LHCN-M2 (cell line): ENCODE measurements around the gene DNAI2.

- RAMPAGE, long total RNA: no peak
These were observed 126.4 kb upstream of the SDK2 start for GRCh38 chr17:73770535-73771198.

DNA sequence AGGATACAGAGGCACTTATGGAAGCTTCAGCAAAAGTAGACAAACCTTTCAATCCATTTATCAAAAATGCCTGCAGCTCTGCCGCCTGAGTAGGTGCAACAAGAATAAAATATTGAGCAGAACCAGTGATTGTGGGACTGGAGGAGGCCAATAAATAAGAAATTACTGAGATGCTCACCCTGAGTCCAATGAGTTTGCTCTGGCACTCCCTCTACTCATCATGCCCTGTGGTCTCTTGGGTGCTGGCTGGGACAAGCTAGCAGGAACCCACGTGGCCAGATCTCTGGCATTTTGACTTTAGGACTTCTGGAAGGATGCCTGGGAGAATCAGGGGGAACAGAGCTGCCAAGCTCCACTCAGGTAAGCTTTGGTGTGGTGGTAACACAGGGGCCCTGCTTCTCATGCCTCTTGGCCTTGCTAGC is 127.2 kb upstream of the SDK2 start:
- RAMPAGE, long total RNA: no peak

- RAMPAGE, long total RNA: no peak
These were observed 4.4 kb upstream of the TTYH2 start for GRCh38 chr17:74208824-74209537.

GRCh38 chr17:74273960-74274557 is at the start of gene DNAI2:
TSS of gene DNAI2 (plus strand) at chr17:74274234.
- RAMPAGE, long total RNA: no peak

GRCh38 chr17:74280105-74280523 is 6.1 kb downstream of the DNAI2 start:
- RAMPAGE, long total RNA: no peak

- RAMPAGE, long total RNA: no peak
These were observed 9.0 kb upstream of the KIF19 start for GRCh38 chr17:74316884-74317489.

- RAMPAGE, long total RNA: no peak
These were observed 12.8 kb downstream of the GPR142 start for GRCh38 chr17:74380078-74380453.

DNA sequence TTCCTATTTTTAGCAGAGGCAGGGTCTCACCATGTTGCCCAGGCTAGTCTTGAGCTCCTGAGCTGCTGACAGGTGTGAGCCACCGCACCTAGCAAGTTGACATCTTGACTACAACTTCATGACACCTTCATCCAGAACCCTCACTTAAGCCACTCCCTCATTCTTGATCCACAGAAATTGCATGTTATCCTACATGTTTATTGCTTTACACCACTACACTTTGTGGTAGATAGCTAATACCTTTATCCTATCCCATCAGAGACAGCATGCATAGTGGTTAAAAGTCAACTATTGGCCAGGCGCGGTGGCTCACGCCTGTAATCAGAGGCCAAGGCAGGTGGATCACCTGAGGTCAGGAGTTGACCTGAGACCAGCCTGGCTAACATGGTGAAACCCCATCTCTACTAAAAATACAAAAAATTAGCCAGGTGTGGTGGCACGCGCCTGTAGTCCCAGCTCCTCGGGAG is 15.9 kb upstream of the GPRC5C start:
- RAMPAGE, long total RNA: no peak

- RAMPAGE, long total RNA: no peak
These were observed 4.9 kb upstream of the GPRC5C start for GRCh38 chr17:74427033-74427410.

DNA sequence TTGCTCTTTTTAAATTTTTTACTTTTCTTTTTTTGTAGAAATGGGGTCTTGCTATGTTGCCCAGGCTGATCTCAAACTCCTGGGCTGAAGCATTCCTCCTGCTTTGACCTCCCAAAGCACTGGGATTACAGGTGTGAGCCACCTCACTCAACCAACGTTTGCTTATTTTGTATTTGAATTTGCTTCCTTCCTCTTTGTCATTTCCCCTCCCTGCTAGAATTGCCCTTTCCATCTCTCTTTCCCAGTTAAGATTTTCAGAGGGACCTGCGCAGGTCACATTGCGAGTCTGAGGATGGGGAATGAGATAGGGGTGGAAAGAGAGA is 1.6 kb downstream of the CD300E start:
- RAMPAGE, long total RNA: no peak

DNA sequence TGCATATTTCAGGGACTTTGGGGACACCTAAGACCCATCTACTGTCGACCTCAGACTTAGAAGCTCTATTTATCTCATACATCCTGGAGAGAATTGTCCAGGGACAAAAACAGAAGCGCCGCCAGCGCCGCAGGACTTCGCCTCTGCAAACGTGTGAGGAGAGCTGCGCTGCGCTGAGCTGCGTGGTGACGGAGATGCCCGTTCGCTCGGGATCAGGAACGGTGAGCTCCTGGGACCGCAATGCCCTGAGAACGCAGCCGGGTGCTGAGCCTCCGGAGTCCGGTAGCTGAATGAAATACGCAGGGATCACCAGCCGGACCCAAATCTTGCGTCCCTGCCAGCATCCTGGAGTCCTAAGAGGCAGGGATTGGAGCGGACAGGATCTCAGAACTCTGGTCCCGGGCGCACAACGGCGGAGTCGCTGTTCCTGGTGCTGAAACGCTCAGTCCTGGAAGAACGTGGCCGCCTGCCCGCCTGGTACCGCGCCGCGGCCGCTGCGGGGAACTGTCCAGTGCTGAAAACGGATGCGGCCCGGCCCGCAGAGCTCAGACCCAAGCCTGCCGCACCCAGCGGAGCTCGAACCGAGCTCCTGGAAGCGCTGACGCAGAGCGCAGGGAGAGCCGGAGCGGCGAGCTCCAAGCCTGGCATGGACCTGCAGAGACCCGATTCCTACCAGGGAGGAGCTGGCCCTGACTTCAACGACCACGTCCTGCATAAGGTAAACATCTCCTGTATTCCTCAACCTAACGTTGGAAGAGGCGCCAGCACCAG is 41.6 kb downstream of the CD300LF start:
- RAMPAGE, long total RNA: no peak

DNA sequence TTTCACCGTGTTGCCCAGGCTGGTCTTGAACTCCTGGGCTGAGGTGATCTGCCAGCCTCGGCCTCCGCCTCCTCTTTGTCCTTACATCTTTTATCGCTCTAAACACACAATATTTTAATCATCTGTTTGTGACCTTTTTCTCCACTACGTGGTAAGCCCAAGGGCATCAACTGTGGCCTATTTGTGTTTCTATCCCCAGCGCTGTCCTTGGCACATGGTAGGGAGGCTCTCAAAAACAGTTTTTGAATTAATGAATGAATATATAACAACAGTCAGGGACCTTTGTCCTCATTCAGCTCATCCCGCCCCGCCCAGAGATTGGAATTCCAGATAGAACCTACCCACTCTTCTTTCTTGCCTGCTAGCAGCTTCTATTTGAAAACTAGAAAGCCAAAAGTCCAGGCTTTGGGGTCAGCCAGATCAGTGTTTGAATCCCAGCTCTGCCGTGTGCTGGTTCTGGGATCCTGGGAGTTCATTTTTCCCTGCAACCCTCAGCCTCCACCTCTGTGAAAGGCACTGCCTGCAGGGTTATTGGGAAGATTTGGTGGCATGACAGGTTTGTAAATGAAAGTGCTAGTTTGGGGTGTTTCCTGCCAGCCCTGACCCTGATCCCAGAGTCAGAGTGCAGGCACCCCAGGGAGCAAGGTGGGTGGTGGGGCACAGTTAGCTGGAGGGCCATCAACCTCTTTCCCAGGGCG is 4.4 kb downstream of the NHERF1 start:
- RAMPAGE, long total RNA: no peak

DNA sequence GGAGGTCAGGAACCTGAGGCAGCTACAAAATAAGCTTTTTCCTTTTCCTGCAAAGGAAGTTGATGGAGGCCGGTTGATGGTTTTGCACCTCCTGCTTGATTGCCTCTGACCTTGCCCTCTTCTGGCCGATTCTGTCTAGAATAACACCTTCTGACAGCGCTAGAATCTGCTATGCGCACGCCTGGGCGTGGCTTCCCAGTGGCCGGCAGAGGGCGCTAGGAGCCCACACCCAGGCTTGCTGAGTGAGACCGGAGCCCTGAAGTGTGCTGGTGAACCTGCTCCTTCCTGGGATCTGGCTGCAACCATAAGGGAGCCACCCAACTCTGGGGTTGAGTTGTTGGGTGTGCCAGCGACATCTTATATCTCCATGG is 15.1 kb downstream of the TMEM104 start:
- RAMPAGE, long total RNA: no peak

GRCh38 chr17:74883082-74883837 is 10.2 kb downstream of the FADS6 start:
- RAMPAGE, long total RNA: no peak

GRCh38 chr17:74893120-74893474 is 336 bp downstream of the FADS6 start:
- RAMPAGE, long total RNA: no peak

GRCh38 chr17:74970260-74970987 is 2.1 kb downstream of the HID1 start:
- RAMPAGE, long total RNA: no peak

- RAMPAGE, long total RNA: no peak
These were observed 14.5 kb downstream of the ATP5PD start for GRCh38 chr17:75032208-75032779.

GRCh38 chr17:75064773-75065441 is 17.9 kb downstream of the KCTD2 start:
- RAMPAGE, long total RNA: no peak

GRCh38 chr17:75076958-75077295 is 10.8 kb upstream of the SLC16A5 start:
- RAMPAGE, long total RNA: no peak

DNA sequence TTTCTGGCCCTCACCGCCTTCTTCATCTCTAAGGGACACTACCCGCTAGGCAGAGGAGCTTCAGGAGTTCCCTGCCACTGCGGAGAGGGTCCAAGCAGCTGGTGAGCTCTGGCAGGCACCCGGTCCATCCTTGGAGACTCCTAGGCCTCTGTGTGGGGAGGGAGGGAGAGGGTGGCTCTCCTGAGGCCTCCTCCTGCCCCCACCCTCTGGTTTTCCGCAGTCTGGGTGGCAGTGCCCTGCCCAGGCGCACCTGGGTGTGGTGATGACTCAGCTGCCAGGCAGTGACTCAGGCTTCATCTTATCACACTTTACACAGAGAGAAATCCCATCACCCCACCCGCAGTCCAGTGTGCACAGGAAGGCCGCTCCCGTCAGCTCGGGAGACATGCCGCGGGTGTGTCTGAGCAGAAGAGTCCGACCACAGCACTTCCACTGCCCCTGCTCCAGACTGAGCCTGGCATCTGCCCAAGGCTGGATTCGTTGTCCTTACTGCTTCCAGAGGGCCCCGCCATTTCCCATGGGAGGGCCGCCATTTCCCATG is 7.3 kb downstream of the NT5C start:
- RAMPAGE, long total RNA: no peak